Left colon (tissue), 1 donor: ENCODE data around the genes TMEM11 and WSB1.

DNA sequence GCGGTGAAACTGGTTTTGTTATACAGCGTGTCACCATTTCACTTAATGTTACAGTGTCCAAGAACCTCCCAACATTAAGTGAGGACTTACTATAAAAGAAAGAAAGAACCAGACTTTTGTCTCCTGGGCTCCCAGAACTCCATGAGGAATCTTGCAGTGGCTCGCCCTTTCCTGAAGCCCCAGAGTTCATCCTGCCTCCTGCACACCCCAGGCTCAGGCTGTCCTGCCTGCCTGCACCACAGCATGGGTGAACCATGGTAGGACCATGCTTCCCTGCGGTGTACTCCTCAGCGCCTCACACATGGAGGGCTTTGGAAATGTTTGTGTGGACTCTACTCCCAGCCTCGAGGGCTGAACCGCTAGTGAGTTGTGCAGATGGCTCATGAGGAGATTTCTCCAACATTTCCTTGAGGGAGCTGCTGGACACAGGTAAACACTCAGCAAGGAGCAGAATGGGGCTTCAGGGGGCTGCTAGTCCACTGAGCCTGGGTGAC lies 186.1 kb downstream of the LGALS9B start:
- PRO-cap = no peak

DNA sequence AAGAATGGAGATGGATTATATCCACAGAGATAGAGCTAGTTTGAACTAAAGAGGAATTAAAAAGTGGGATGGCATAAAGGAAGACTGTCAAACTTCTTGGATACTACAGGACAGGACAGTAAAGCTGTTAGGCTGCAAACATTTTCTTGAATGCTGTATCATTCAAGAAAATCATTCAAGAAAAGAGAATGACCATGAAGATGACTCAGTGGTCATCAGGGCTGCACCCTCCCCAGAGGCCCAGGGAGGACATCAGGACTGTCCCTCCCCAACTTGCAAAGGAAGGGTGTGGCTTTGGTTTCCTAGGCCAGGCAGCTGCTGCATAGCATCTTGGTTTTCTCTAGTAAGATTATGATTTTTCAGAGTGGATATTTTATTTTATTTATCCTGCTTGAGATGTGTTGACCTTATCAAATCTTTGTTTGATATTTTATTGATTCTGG lies 120.4 kb downstream of the USP22 start:
- PRO-cap = no peak

DNA sequence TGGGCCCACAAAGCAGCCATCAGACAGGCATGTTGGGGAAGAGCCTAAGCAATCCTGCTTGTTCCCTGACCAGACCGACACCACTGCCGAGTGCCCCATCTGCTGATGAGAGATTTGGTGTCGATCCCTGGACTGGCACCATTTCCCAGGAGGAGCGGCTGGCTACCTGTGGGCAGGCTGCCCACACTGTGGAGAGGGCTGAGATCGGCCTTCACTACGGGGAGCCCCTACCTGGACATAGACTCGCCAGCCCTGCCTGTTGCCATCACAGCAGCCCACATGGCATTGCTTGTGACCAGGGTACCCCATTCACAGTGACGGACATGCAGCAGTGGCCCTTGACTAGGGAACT lies 44.6 kb downstream of the USP22 start:
- PRO-cap = no peak

DNA sequence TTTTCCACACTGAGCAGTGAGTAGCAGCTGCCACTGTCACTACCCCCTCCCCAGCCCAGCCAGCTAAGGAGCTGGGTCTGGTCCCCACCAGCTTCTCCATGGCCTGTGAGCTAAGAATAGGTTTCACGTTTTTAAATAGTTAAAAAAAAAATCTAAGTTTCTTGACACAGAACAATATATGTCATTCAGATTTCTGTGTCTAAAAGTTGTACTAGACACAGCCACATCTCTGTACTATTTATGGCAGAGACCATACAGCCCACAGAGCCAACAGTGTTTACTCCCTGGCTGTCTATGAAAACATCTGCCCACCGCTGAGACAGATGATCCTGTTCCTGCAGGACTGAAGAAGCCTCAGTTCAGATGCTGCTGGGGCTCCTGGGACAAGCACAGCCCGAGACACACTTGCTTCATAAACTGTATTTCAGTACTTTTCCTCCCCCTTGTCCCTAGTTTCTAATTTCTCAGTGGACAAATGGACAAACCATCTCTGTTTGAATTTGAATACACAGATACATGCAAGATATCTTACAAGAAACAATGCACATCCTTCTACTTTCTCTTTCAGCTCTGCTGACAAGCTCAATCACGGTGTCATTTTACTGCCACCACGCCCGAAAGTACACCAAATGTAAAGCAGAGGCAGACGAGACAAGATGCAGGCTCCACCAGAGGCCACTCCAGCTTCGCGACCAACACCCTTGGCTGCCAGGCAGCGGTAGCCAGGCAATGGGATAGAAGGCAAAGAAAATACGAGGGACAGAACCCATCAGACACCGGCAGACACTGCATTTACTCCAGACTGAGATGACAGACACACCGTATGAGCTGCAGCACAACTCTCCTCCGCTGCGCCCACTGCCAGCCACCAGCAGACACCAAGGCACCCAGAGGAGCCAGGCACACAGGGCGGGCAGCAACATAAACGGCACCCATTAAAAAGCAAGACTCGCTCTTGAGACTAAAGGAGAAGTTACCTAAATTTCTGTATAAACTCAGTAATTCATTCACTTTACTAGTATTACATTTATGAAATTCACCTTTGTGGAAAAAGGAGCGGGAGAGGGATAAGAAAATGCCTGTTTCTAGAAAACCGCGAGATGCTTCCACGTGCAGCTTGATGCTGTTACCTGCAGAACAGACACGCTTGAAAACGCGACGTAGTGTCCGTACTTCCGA lies 41.1 kb downstream of the USP22 start:
- PRO-cap = no peak

- PRO-cap = no peak
Observed at GRCh38 chr17:21033019-21033997, 9.5 kb downstream of the USP22 start.

GRCh38 chr17:21040593-21040970 lies 2.2 kb downstream of the USP22 start:
- PRO-cap = no peak

DNA sequence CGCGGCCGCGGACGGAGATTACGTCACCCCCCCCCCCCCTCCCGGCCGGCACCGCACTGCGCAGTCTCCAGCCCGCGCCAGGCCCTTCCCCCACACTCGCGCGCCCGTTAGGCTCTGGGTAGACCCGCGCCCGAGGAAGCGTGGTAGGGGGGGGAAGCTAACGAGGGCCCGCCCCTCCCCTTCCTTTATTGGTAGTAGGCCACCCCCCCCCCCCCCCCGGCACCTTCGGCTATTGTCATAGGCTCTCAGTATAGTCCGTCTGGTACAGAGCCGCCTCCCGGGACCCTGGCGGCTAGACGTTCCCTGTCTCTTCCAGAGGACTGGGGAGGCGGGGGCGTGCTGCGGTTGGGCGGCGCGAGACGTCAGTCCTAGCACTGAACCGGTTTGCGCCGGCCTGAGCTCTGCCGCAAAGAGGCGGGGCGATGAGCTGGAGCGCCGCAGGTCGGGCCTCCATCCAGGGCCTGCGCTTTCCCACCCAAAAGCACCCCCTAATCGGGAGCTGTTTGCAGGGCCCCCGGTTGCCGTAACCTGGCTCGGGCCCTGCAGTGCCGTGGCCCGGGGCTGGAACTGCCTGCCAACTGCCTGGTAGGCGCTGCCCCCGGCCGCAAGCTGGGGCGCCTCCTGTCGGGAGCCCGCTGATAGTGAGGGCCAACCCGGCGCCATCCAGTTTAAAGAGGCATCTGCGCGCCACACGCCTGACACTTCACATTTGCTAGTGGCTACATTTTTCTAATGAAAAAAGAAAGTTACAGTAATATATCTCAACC lies 470 bp upstream of the USP22 start:
- PRO-cap = bidirectional peak, plus-strand start at position 267 of the sequence, minus-strand start outside the sequence; bidirectional peak, plus-strand start at position 409 of the sequence, minus-strand start at position 322 of the sequence; unidirectional peak, minus-strand start at position 569 of the sequence; unidirectional peak, minus-strand start at position 611 of the sequence; unidirectional peak, minus-strand start at position 643 of the sequence

- PRO-cap = no peak
Observed at GRCh38 chr17:21209693-21210170, 4.2 kb downstream of the TMEM11 start.

DNA sequence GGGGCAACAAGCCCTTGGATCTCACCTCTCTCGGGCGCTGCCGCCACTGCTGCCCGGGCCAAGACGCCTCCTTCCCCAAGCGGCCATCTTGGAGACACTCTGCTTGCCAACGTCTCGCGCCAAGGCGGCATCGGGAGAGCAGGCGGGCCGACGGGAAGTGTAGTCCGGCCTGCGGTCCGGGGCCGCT lies at the start of gene TMEM11:
TSS of gene TMEM11 (minus strand) at position 96 of the 187 bp plus-strand sequence.
- PRO-cap = bidirectional peak, plus-strand start outside the sequence, minus-strand start at position 72 of the sequence

DNA sequence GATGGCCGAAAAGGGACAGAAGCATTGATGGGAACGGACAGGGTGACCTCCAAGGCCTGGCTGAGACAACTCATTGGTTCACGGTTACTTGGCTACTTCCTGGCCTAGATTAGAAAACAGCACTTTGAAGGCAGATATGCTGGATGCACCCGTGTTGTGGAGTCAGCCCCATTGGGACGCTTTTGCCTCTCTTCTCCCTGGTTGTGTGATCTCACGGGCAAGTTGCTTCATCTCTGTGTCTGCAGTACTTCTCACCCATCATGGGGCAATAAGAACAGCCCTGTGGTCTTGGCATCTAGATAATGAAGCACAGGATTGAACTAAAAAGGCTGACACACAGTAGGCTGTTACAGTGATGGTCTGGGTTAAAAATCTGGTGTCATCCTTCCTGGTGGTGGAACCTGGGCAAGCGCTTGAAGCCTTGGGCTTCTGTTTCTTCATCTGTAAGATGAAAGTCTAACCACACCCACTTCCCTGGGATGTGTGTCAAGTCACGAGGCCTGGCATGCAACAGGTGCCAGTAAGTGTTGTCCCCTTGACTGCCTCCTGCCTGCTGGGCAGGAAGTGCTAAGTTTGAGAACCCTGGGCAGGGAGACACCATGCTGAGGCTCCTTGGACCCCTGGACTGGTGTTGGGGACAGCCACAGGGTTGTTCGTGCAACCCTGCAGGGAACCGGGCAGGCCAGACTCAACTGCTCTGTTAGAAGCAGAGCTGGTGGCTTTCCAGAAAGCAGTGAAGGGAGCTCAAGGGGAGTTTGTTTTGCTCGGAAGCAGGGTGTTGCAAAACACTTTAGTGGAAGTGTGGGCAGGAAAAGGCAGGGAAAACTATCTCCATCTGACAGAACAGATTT lies 6.0 kb upstream of the MAP2K3 start:
- PRO-cap = unidirectional peak, plus-strand start at position 563 of the sequence

- PRO-cap = bidirectional peak, plus-strand start at chr17:21286288, minus-strand start at chr17:21286292; bidirectional peak, plus-strand start at chr17:21286630, minus-strand start at chr17:21286522
Observed at GRCh38 chr17:21285600-21286768, 1.5 kb downstream of the MAP2K3 start.

- PRO-cap = no peak
Observed at GRCh38 chr17:21300213-21300717, 15.8 kb downstream of the MAP2K3 start.

DNA sequence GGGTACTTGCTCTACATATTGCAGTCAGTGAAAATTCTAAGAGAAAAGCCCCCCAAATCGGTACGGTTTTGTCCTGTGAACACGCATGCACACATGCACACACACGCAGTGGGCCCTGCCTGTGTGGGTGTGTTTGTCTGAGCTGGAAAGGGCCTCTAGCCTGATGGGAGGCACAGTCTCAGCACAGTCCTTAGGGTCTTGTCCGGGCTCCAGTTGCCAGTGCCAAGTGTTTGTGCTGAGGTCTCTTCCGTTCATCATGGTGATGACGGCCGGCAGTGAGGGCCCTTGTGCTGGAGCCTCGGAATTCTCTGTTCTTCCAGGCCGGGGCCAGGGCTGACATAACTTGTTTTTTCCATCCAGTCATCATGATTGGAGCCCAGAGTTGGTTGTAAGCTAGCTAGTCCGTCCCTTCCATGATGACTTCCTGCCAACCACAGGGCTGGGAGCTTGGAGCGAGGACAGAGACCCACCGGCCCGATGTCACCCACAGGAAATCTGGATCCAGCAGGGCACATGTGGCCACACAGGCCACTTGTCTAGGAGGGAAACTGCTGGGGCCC lies 26.5 kb downstream of the MAP2K3 start:
- PRO-cap = no peak

- PRO-cap = no peak
Observed at GRCh38 chr17:21532451-21533306, 156.5 kb downstream of the KCNJ12 start.

GRCh38 chr17:21550898-21551998 lies 141.1 kb upstream of the KCNJ18 start:
- PRO-cap = unidirectional peak, minus-strand start at chr17:21551646

DNA sequence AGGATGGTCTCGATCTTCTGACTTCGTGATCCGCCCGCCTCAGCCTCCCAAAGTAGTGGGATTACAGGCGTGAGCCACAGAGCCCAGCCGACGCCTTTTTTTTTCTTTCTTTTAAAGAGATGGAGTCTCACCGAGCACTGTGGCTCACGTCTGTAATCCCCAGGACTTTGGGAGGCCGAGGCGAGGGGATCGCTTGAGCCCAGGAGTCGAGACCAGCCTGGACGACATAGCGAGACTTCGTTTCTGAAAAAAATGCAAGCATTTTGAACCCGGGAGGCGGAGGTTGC lies 524.3 kb downstream of the KCNJ18 start:
- PRO-cap = no peak

- PRO-cap = bidirectional peak, plus-strand start at chr17:27294114, minus-strand start at chr17:27293929; bidirectional peak, plus-strand start at chr17:27294540, minus-strand start at chr17:27294525
Observed at GRCh38 chr17:27293804-27294796, at the start of gene WSB1. WSB1 (plus strand) TSS chr17:27294114.

DNA sequence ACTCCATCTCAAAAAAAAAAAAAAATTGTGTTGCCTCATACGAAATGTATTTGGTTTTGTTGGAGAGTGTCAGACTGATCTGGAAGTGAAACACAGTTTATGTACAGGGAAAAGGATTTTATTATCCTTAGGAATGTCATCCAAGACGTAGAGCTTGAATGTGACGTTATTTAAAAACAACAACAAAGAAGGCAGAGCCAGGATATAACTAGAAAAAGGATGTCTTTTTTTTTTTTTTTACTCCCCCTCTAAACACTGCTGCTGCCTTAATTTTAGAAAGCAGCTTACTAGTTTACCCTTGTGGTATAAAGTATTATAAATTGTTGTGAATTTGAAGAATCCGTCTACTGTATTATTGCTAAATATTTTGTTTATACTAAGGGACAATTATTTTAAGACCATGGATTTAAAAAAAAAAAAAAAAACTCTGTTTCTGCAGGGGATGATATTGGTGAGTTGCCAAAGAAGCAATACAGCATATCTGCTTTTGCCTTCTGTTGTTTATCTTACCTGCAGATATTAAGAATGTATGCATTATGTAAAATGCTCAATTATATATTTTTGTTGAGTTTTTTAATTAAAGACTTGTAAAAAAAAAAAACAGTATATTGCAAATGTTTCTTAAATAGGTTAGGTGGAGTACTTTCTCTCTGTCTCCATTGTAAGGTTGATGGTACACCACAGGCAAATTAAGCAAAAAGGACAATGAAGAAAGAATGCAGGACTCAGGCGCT lies 19.3 kb downstream of the WSB1 start:
- PRO-cap = no peak

GRCh38 chr17:27319660-27320745 lies 26.1 kb downstream of the WSB1 start:
- PRO-cap = unidirectional peak, plus-strand start at chr17:27319945

- PRO-cap = no peak
Observed at GRCh38 chr17:27354281-27354794, 60.4 kb downstream of the WSB1 start.